Measurements from ENCODE around the genes HSPA14 and C1QL3.

GRCh38 chr10:14773784-14774625, 692 bp downstream of the FAM107B start:
- PRO-cap, result no peak
- RAMPAGE, long total RNA, 2 experiments, result no peak in any of the 2 experiments

- PRO-cap, result bidirectional peak, plus-strand start at chr10:14838316, minus-strand start at chr10:14838001
- RAMPAGE, long total RNA, 2 experiments, result start-site peak on the plus strand in 2 of 2 experiments, at chr10:14838300-14838328 at its widest, 133 to 313 reads per replicate
Observed at GRCh38 chr10:14837922-14838742, at the start of gene HSPA14. Gene HSPA14, plus strand, starts transcription at chr10:14838306.

- PRO-cap, result bidirectional peak, plus-strand start at chr10:14960019, minus-strand start at chr10:14959762; bidirectional peak, plus-strand start at chr10:14960064, minus-strand start at chr10:14960077
- RAMPAGE, long total RNA, 2 experiments, result no peak in any of the 2 experiments
Observed at GRCh38 chr10:14959830-14960342, 698 bp downstream of the MEIG1 start.

GRCh38 chr10:15539467-15539736, 168.3 kb upstream of the FAM171A1 start:
- PRO-cap, result no peak
- RAMPAGE, long total RNA, 2 experiments, result no peak in any of the 2 experiments

DNA sequence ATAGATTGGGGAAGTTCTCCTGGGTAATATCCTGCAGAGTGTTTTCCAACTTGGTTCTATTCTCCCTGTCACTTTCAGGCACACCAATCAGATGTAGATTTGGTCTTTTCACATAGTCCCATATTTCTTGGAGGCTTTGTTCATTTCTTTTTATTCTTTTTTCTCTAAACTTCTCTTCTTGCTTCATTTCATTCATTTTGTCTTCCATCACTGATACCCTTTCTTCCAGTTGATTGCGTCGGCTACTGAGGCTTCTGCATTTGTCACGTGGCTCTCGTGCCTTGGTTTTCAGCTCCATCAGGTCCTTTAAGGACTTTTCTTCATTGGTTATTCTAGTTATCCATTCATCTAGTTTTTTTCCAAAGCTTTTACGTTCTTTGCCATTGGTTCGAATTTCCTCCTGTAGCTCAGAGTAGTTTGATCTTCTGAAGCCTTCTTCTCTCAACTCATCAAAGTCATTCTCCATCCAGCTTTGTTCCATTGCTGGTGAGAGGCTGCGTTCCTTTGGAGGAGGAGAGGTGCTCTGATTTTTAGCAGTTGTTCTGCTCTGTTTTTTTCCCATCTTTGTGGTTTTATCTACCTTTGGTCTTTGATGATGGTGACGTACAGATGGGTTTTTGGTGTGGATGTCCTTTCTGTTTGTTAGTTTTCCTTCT, 50.5 kb downstream of the ITGA8 start:
- PRO-cap, result no peak
- RAMPAGE, long total RNA, 2 experiments, result no peak in any of the 2 experiments

DNA sequence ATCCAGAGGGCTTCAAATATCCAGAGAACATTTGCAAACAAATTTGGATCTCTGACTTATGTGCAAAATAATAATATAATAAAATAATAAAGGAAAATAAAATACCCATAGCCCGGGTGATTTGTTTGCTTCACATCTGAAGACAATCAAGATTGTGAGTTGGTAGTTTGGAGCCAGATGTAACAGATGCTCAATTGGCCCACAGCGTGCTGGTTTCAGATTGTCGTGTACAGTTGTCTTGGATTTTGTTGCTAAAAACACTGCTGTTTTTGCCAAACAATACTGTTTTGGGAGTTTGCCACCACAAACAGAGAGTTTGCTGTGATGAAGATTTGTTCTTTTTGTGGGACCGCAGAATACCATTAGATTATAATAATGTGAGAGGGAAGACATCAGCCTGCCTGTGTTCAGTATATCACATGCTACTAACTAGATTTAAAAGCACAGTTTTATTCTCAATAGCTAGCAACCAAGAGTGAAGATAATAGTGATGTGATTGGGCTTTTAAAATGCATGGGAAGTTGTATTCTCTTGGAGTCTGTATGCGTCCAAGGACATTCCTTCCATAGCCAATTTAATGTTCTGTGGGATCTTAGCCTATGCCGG, 18.5 kb upstream of the ITGA8 start:
- PRO-cap, result no peak
- RAMPAGE, long total RNA, 2 experiments, result no peak in any of the 2 experiments

DNA sequence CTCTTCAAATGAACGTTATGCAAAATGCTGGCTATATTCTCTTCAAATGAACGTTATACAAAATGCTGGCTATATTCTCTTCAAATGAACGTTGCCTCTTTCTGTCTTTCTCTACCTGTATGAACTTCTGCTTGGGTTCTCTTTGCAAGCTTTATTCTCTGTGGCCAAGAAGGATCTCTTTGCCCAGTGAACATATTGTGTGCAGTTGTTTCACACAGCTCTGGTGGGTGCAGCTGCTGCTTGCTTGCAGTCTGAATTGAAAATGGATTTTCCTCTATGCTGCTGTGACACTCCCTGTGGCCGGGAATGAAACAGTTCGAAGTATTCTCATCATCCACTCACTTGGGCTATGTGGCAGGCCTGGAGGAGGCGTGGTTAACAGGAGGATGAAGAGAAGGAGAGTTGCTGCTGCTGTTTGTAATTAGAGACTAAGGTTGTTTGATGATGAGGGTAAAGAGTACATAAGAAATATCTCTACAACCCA, 28.4 kb upstream of the ITGA8 start:
- PRO-cap, result no peak
- RAMPAGE, long total RNA, 2 experiments, result no peak in any of the 2 experiments

DNA sequence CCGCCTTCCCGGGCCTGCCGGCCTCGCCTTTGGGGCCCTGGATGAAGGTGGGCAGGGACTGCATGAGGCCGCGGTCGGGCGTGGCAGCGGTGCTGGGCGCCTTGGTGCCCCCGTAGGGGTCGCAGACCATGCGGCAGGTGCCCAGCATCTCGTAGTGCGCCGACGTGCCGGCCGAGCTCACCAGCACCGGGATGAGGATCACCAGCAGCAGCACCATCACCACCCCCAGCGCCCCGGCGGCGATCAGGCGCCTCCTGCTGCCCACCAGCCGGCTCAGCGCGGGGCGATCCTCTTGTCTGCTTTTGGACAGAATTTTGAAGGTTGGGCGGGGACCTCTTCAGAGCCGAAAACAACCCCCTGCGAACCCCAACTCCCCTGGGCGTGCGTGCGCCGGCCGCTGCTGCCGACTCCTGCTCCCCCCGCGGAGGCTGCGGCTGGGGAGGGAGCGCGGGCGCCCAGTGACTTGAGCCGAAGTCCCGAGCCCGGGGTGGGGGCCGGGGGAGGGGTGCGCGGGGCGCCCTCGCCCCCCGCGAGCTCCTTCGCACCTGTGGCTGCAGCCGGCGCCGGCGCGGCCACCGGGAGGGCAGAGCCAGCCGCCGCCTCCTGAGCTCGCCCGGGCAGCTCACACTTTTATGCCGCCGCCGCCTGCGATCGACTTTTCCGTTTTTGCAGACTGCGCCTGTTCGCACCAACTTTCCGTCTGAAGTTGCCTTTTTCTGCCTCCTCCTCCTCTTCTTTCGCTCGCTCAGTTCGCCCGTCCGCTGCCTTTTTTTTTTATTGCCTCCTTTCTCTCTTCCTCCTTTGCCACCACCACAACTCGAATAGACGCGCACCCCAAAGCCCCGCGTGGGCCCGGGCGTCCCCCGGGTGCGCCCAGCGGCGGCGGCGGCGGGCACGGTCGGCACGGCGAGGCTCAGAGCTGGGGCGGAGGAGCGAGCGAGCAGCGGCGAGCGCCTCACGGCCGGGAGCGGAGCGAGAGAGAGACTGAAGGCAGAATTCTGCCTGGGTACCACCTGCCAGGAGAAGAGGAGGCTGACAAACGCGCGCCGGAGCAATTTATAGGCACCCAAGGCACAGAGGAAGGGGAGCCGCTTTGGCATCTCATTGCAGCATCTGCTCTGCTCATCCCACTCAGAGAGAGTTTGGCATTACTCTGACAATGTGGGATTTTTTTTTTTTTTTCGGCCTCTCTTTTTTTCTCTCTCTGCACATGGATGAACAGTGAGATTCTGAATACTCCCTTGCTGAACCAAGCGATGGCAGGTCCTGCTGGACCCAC, at the start of gene C1QL3:
C1QL3 (minus strand) TSS at position 1,031 of the 1,279 bp plus-strand sequence.
- PRO-cap, result no peak
- RAMPAGE, long total RNA, 2 experiments, result no peak in any of the 2 experiments

DNA sequence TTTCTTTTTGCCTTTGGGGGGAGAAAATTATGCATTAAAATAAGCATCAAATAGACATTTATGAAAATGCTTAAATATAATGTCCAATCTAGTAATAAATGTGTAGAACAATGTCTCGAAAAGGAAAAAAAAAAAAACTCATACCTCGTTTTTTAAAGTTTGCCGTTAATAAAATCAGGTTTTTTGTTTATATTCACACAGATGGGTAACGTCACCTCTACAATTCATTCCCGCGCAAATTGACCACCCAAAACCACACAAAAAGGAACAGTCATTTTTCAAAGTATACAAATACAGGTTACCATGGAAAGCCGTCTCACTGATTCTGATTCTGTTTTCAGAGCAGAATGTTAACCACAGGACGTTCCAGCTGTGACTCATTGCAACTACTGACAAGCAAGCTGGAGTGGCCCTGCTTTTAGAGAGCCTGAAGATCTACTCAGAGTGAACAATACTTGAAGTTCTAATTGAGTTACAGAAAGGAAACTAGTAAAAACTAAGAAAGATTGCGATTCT, 106.3 kb downstream of the CUBN start:
- PRO-cap, result no peak
- RAMPAGE, long total RNA, 2 experiments, result no peak in any of the 2 experiments

GRCh38 chr10:17023772-17024617, 105.6 kb downstream of the CUBN start:
- PRO-cap, result no peak
- RAMPAGE, long total RNA, 2 experiments, result no peak in any of the 2 experiments

DNA sequence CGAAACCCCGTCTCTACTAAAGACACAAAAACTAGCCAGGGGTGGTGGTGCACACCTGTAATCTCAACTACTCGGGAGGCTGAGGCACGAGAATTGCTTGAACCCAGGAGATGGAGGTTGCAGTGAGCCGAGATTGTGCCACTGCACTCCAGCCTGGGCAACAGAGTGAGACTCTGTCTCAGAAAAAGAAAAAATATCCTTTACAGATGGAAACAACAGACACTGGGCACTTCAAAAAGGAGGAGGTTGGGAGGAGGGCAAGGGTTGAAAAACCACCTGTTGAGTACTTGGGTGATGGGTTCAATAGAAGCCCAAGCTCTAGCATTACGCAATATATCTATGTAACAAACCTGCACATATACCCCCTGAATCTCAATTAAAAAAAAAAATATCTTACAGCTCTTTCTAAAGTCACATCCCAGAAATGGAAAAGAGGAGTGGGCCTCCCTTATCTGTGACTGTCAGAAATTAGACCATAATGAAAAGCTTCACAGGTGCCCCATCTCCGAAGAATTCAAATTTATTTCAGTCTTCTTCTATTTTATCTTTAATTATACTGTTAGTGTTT, 12.0 kb downstream of the VIM start:
- PRO-cap, result no peak
- RAMPAGE, long total RNA, 2 experiments, result no peak in any of the 2 experiments

DNA sequence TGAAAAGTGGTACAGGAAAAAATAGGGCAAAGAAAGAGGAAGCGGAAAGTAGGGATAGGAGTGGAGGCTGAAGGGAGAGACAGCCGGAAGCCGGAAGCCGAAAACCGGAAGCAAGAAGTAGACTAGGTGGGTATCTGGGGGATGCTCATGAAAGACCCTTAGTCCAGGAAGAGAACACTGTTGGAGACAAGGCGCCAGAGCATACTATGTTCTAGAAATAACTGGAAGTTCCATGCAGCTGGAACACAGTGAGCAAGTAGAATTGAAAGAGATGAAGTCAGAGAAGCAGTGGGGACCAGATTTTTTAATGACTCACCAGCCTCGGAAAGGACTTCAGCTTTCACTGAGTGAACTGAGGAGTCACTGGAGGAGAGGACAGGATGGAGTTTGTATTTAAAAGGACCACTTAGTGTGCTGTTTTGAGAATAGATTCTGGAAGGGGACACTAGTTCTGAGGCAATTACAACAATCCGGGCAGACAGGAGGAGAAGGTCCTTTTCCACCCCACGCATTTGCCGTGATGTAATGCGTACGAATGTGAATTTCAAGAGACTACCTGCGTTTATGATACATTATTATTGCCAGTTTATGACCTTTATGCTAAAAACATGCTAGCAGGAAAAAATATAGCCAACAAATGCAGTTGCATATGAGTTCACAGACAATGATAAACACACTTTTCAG, 22.3 kb downstream of the ST8SIA6 start:
- PRO-cap, result no peak
- RAMPAGE, long total RNA, 2 experiments, result no peak in any of the 2 experiments

- PRO-cap, result no peak
- RAMPAGE, long total RNA, 2 experiments, result no peak in any of the 2 experiments
Observed at GRCh38 chr10:17665656-17666221, 21.8 kb downstream of the STAM start.

GRCh38 chr10:17771153-17771591, 19.2 kb downstream of the TMEM236 start:
- PRO-cap, result no peak
- RAMPAGE, long total RNA, 2 experiments, result no peak in any of the 2 experiments

GRCh38 chr10:17784711-17785422, 24.3 kb upstream of the MRC1 start:
- PRO-cap, result no peak
- RAMPAGE, long total RNA, 2 experiments, result no peak in any of the 2 experiments

- PRO-cap, result no peak
- RAMPAGE, long total RNA, 2 experiments, result no peak in any of the 2 experiments
Observed at GRCh38 chr10:17863513-17863712, 54.3 kb downstream of the MRC1 start.

DNA sequence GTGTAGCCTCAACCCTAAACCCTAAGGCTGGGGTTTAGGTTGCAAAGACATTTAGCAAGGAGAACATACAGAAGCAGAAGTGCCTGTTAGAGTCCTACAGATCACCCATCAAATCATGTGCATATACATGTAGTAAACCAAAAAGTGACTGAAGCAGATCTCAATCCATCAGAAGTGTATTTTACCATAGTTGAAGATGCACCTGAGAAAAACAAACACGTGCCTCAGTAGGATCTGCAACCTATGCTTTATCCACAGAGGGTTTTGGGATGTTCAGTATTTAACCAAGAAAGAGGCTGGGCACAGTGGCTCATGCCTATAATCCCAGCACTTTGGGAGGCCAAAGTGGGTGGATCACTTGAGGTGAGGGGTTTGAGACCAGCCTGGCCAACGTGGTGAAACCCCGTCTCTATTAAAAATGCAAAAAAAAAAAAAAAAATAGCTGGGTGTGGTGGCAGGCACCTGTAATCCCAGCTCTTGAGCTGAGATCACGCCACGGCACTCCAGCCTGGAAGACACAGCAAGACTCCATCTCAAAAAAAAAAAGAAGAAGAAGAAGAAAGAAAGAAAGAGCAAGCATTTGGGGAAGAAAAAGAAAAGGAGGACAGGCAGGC, 36.9 kb downstream of the CACNB2 start:
- PRO-cap, result no peak
- RAMPAGE, long total RNA, 2 experiments, result no peak in any of the 2 experiments

DNA sequence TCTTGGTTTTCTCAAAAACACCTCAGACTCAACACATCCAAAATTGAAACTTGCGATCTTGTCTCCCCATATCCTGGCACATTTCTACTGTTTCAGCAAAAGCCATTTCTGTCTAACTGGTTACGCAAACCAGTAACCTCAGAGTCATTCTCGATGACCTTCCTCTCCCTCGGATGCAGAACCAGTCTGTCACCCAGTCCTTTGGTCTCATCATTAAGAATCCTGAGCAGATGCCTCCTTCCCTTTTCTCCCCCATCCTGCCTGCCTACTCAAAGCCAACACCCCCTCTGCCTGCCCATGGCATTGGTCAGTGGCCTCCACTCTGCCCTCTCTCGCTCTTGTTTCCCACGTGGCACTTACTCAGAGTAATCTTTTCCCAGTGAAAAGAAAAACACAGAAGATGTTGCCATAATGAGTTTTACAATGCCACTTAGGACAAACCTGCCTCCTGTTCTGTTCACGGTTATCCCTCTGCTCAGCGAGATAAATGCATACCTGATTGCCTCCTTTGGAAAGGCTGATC, 100.4 kb downstream of the CACNB2 start:
- PRO-cap, result no peak
- RAMPAGE, long total RNA, 2 experiments, result no peak in any of the 2 experiments

DNA sequence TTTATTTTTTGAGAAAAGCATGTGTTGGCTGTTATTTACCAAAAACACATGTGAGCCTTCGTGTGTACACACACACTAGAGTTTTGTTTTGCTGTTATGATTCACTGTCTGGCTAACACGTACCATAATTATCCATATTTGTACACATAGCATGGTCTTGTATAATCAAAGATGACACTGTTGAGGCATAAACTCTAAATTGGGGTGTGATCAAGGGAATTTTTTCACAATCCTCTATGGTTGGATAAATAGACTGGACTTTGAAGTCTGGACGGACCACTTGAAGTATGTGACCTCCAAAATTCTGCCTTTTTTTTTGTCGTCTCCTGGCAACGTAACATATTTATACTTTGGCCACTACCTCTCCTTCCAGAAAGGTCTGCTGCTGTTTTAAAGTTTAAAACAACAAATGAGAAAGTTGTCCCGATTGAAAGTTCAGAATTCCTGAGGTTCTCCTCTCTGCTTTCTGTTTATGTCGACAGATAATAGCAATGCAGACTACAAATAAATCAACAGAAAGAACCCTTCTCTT, 193.4 kb downstream of the CACNB2 start:
- PRO-cap, result no peak
- RAMPAGE, long total RNA, 2 experiments, result no peak in any of the 2 experiments

DNA sequence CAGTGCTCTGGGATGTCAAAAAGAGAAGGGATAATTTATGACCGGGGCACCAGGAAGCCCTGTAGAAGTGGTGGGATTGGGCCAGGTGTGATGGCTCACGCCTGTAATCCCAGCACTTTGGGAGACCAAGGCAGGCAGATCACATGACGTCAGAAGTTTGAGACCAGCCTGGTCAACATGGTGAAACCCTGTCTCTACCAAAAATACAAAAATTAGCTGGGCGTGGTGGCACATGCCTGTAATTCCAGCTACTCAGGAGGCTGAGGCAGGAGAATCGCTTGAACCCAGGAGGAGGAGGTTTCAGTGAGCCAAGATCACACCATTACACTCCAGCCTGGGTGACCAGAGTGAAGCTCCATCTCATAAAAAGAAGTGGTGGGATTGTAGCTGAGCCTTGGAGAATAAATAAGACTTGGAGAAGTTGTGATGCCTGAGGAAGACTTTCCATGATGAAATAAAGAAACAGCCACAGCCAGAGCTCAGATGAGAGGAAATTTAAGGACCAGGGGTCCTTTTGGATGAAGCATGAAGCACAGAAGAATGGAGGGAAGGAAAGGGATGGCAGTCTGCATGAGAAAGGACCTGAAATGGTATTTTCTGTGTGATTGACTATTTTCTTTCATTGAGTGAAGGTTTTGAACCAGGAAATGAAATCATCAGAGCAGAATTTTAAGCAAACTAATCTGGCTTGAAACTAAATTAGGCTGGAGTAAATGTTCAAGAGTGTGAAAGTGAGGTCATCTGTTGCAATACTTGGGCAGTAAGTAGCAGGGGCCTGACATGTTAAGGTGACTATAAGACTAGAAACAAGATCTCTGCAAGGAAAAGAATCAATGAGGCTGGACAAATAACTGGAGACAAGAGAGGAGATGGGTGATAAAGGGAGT, 205.5 kb downstream of the NSUN6 start:
- PRO-cap, result no peak
- RAMPAGE, long total RNA, 2 experiments, result no peak in any of the 2 experiments